Thoracic aorta endothelial cell (primary cell): ENCODE results near the genes PNLIPRP3 and PNLIPRP1.

GRCh38 chr10:114172061-114172593 lies 1.9 kb downstream of the CCDC186 start:
- CAGE, long polyA plus RNA: no peak

DNA sequence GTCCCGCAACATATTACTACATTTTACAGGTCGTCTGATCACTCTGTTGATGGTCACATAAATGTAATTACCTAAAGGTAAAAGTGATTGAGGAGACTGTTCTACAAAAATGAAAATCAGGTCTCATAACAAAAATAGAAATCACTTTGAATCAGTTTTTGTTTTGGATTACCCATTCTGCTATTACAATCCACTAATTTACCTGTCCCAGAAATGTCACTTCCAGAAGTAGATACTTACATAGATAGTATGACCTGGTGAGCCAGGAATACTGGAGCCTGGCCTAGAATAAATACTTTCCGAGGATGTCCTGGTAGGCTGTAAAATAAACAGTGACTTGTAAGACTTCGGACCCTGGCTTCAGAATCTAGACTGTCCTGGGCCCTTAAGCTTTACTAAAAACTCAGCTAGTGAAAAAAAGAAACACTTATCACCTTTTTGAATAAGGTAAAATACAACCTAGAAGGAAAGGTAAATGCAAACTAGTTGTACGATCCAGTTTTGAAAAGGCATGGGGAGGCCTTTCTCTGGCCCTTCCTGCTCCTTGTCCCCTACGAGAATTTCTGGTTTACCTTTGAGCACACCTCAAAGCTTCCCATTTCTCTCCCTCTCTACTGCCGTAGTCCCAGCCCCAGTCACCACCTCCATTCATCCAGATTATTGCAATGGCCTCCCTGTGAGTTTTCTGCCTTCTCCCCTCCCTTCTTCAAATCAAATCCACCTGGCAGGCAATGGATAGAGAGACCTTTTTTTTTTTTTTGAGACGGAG lies 69.5 kb upstream of the AFAP1L2 start:
- CAGE, long polyA plus RNA: no peak

- CAGE, long polyA plus RNA: no peak
These were observed 79.5 kb upstream of the AFAP1L2 start for GRCh38 chr10:114483629-114484295.

- CAGE, long polyA plus RNA: no peak
These were observed 94.9 kb upstream of the AFAP1L2 start for GRCh38 chr10:114499212-114499525.

DNA sequence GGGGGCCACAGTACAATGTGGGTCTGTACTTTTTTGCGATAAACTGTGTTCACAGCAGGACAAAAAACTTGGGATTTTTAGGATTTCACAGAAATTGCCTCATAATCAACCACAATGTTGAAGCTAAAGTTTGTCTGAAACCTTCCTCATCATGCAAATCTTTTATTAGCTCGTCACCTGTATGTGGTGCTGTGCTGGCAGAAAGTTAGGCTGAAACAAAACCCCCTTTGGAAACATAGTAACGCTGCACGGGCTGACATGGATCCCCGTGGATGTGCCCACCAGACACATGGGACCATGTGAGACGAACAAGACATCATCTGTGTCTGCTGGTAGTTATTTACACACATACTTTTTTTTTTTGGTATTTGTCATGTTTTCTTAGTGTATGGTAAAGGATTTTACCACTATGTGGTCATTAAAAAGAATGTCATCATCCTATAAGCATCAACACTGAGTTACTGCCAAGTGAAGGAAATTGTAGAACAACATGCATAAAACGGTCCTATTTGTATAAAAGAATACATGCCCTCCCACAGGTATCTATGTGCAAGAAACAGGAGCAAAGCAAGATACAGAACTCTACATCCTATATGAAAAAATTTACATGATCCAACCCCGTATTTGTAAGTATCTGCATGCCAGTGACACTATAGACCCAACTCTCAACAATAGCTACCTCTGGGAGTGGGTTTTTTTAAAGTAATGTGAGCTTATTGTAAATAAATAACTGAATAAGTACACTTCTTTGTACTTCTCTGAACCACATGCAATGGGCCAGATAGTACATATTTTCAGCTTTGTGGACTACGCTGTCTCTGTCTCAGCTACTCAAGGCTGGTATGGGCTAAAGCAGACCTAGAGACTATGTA lies 113.6 kb upstream of the AFAP1L2 start:
- CAGE, long polyA plus RNA: no peak

DNA sequence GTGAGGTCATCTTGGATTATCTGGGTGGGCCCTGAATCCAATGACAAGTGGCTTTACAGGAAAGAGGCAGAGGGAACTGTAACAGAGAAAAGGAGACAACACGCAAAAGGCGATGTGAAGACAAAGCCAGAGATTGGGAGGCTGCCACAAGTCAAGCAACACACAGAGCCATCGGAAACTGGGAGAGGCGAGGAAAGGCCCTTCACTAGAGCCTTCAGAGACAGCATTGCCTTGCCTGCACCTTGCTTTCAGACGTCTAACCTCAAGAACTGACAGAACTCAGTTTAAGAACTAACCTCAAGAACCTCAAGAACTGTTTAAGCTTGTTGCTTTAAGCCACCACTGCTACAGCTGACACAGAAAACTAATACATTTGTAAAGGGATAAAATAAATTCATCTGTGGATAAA lies 117.1 kb downstream of the ABLIM1 start:
- CAGE, long polyA plus RNA: no peak

DNA sequence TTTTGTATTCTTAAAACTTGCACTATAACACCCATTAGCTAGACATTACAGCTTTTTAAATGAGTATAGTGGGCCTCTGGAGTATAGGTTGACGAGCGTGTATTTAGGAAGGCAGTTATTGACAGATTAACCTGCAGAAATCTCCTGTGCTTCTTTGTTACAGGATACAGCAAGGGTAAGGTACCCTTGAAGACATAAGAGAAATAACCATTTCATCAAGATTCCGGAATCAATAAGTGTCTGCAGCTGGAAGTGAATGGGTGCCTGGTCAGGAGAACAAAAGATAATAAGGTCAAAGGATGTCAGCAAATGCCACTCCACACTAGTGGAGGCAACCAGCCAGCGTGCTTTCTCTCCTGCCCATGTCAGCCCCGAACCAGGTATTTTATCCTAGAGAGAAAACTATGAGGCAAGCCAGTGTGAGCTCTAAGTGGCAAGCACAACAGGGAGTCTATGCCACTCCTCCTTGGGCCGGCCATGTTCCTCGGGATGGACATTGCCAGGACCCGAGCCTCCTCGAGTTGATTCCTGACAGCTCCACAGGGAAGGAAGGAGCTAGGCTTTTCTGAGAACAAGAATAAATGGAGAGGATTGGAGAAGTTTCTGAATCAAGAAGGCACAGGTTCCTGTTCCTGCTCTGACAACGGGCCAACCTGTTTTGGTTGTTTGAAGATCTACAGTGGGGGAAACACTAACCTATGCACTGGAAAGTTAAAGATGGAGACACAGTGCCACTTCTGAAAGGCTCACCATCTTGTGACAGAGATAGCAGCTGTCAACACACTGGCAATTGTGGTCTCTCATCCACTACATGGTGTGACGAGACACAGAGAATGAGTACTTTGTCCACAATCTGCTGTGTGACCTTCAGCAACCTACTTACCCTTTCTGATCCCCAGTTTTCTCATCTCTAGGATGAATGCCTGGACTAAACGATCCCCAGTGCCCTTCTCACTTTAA lies 29.0 kb downstream of the ABLIM1 start:
- CAGE, long polyA plus RNA: no peak

- CAGE, long polyA plus RNA: no peak
These were observed 11.6 kb downstream of the FHIP2A start for GRCh38 chr10:114833063-114833600.

DNA sequence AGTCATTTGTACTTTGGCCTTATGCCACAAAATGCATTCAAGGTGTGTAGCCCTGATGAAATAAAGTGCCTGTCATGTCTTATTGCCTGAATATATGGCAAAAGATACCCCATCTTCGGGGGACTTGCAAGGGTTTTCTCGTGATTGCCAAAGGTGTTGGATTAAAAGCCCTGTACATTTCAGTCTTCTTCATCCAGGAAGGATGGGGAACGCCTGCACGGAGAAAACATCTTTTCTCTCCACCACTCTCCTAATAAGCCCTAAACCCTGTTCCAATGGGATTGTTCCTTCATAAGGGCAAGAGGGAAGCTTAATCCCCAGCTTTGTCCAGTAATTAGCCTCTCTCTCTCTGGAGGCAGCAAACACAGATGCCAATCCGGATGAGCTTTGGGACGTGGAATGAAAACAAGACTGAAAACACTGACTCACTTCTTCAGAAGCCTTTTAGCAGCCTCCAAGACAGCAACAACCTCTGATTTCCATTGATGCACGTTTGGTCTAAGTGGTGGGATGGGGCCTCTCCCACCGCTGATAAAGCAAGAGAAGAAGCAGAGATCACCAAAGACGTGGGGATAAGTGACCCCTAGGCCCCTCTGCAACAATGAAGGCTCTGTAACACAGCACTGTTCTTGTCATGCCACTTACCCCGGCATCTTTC lies 5.7 kb upstream of the GFRA1 start:
- CAGE, long polyA plus RNA: no peak

DNA sequence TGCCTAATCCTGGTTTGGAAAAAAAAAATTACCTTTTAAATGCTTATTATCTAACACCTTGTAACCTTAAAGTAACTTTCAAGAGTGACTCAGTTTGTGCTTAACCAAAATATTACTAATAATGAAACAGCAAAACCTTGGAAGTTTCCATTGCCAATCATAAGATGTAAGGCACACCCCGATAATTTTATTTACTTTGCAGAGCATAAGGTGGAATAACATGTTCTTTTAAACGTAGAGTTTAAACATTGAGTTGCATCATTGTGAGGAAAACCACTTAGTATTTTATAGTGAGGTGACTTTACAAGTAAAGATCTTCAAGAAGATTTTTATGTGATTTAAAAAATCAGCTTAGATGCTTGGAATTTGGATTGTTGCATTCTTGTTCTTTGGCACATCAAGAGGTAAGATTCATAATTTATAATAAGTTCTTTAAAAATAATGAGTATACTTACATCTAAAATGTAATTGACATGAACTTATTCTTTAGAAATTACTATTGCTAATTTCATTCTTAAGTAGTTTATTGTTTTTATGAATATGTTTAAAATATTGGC lies at the start of gene PNLIPRP3:
PNLIPRP3 (plus strand) TSS at position 190 of the 557 bp plus-strand sequence.
- CAGE, long polyA plus RNA: no peak

- CAGE, long polyA plus RNA: no peak
These were observed at the start of gene PNLIPRP1 for GRCh38 chr10:116590517-116591342. TSS of gene PNLIPRP1 (plus strand) at chr10:116590959.

DNA sequence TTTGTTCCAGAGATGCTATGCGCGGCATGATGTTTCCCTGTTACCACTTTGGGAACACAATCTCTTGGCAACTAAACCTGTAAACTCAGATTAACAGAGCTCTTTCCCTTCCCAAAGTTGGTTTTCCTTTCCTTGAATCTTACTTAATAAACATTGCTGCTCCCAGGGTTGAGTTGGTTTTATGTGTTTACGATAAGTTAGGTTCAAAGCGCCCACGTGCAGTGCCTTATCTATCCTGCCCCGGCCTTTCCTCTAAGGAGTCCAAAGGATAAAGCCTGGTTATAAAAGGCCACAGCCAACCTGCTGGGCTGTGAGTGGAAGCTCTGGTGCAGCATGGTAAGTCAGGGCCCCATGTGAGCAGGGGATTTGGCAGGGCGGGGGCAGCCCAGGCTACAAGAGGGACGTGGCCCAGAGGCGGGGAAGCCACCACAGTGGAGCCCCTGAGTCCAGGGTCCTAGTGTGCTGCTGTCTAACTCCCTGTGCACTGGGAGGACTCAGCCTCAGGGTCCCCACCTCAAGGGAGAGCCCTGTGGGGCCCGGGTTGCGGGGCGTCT lies 30.0 kb downstream of the PNLIPRP1 start:
- CAGE, long polyA plus RNA: no peak

DNA sequence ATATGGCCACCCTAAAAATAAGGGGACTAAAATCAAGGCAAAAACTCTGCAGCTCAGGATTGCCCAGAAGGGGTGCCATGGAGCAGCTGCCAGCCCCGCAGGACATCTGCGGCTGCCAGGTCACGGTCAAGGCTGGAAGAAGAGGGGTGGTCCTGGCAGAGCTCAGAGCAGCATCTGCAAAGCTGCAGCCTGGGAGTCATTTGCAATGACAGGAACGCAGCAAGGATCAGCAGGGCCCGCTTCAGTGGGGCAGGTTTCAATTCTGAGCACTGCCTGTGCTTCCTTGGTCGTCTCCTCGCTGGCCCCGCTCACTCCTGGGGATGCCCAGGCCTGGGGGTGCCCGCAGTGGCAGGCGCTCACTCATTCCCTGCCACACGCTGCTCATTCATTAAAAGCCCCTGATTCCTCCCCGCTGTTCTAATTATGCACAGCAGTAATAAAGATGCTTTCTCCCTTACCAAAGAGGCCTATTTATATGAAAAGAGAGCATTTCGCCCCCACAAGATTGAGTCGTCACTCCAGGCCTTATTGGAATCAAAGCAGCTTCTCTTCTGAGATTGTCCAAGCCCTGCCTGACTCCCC lies 4.6 kb downstream of the HSPA12A start:
- CAGE, long polyA plus RNA: no peak

DNA sequence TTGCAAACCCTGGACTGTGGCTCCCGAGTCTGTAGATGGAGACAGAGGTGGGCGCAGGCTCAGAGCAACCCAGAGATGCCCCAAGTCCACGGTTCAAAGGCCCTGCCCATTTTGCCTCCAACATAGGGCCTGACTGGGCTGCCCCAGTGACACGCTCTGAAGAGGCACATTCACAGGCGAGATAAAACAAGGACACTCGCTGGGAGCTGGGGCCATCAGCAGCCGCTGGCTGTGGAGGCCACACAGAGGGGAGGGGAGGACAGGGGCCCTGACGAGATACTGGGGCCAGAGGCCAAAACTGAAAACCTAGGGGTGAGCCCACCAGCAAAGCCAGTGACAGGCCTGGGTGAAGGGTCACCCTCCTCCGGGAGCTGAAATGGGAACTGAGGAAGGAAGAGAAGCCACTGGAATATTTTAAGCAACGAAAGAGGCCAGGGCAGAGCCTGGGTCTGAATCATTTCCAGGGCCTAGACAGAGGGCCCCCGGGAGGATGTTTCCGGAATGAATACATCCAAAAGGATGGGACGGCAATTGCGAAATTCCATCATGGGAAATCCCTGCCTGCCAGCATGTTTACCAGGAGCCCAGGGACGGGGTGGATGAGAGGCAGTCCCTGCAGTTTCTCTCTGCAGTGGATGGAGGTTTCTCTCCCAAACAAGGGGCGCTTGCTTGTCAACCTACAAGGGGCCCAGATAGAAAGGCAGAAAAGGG lies 28.9 kb upstream of the HSPA12A start:
- CAGE, long polyA plus RNA: no peak

GRCh38 chr10:116787836-116788441 lies 45.6 kb upstream of the HSPA12A start:
- CAGE, long polyA plus RNA: no peak

DNA sequence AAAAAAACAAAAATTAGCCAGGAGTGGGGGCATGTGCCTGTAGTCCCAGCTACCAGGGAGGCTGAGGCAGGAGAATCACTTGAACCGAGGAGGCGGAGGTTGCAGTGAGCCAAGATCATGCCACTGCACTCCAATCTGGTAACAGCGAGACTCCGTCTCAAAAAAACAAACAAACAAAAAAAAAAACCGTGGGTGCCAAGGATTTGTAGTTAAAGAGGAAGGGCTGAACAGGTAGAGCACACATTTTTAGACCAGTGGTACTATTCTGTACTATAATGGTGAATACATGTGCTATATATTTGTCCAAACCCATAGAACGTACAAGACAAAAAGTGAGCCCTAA lies 17.3 kb downstream of the SHTN1 start:
- CAGE, long polyA plus RNA: no peak

DNA sequence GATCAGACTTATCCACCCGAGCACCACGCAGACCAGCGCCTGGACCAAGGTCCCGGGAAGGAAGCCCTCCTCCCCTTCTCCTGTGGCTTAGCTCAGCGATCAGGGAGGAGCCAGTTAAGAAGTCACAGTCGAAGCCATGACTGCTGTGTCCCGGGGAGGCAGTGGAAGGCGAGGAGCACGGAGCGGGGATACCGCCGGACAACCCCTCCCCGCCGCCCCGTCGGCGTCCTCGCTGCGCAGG lies 29.6 kb upstream of the VAX1 start:
- CAGE, long polyA plus RNA: no peak

DNA sequence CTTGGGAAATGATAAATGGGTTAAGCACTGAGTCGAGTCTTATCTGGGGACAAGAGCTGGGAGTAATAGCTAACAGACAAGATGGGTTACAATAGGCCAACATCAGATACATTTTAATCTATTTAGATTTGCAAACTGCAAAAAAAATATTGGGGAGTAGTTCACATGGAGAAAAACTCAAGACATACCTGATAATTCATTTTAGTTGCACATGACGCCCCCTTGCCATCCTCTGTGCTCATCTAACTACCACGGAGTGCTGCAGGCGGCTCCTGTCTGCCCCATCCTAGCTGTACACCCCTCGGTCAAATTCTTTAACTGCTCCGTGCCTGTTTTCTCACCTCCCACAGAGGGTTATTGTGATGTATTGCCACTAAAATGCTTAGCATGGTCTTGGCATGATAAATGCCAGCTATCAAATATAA lies 34.4 kb downstream of the SLC18A2 start:
- CAGE, long polyA plus RNA: no peak

GRCh38 chr10:117346554-117347439 lies 28.4 kb downstream of the PDZD8 start:
- CAGE, long polyA plus RNA: no peak

DNA sequence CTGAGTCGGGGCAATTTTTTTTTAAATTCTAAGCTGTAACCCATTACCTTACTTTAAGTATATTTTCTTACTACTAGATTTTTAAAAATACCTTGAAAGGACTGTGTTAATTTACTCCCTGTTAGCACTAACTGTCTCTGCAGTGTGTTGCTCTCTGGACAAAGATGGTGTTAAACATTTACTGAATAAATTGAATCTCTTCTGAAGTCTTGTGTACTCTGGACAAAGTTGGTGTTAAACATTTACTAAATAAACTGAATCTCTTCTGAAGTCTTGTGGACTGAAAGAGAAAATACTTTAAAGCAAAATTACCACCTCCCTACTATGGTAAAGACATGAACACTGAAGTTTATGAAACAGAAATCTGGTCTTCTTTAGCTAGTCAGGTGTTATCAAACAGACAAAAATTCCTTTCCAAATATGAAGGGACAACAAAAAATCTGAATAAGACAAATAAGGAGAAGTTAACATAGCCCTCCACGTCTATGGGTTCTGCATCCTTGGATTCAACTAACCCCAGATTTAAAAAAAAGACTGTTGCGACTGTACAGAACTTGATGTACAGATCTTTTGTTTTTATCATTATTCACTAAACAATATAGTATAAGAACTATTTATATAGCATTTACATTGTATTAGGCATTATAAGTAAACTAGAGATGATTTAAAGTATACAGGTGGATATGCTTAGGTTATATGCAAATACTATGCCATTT lies 13.8 kb downstream of the PDZD8 start:
- CAGE, long polyA plus RNA: no peak